PFSK-1 (cell line): ENCODE data around the gene ANKUB1.

DNA sequence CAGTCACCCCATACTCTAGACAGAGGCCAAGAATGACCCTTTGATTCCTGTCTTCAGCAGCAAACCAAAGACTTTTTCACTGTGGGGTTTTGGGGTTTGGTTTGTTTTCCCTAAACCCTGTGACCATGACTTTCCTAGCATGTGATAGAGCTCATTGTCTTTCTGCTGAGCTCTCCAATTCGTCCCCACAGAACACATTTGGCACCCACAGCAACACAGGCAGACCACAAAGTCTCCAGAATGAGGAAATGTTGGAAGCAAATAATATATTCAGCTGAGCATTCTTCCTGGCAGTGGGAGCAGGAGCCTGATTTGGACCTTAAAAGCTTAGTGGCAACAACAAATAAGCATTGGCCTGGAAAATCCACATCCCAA lies 36.8 kb upstream of the CPB1 start:
- RRBS, result no CpG with 5 or more reads among the region's 1 CpG

- RRBS, result no CpG with 5 or more reads among the region's 1 CpG
Observed at GRCh38 chr3:148951551-148951883, 39.8 kb upstream of the GYG1 start.

DNA sequence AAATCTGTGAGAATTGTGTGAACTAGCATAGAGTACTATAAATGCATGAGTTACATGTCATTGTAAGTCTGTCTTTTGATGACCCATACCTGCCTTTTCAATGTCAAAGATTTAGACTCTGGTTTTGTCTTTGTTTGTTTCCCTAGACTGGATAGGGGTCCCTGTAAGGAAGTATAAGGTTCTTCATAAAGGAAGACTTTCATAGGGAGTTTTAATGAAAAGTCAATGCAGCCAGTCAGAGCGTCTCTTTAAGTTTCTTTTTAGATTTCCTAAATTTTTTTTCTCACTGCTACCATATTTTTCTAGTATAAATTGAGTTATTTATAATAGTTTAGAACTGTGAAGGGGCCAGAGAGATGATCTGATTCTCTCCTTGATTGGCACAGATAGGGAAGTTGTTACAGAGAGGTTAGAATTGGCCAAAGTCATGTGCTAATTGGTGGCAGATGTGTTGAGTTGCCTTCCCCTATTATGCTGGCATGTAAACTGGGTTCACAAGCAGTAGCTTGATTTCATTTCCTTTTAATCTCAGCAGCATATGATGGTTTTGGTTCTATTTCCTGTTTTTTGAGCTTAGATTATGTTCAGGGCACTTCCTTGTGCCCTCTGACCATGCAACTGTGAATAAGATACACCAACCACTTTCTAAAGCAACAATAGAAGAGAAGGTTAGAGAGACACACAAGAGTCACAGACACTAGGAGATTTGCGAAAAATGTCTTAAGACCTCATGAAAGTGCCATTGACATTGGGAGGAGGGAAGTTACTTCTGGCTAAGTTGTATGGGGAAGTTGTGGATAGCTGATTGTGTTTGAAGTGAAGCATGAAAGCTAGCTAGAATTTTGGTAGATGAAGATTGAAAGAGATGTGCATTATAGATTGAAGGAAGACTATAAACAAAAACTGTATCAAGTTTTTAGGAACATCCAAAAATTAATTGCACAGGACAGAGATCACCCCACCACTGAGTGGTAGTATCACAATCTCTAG lies 16.5 kb downstream of the HPS3 start:
- RRBS, result no CpG with 5 or more reads among the region's 2 CpGs

GRCh38 chr3:149161943-149162447 lies 32.6 kb downstream of the HPS3 start:
- RRBS, result no CpG with 5 or more reads among the region's 2 CpGs

GRCh38 chr3:149197542-149198106 lies 24.0 kb downstream of the CP start:
- RRBS, result no CpG with 5 or more reads among the region's 8 CpGs

DNA sequence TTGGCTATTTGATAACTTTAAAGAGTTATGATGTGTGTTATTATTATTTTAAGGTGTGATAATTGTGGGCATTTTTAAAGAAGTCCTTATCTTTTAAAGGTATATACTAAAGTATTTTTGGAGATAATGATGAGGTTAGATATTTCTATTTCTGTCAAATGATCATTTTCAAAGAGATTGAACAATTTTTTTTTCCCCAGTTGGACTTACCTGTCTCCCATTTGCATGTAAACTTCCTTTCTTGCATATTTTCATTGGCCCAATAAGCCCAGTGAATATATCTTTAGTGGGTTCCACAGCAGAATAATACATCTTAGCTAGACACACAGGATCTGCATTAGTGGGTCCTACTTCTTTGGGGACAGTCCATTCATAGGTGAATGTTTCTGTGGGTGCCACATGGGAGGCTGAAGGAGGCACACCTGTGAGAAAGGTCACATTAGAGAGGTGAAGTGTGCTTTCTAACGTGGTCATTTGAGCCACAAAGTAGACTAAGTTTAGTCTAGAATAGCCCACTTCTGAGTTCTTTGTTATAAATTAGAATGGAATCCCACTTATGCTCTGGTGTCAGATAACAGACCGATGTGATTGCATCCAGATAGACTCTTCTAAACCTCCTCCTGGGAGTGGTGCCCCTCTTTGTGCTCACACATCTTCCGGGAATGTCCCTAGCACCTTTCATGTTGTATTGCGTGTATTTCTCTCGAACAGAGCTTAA lies 23.3 kb downstream of the CP start:
- RRBS, result 84% methylated on average over 2 of the region's 5 CpGs

GRCh38 chr3:149339784-149340257 lies 6.4 kb upstream of the TM4SF18 start:
- RRBS, result no CpG with 5 or more reads among the region's 5 CpGs

DNA sequence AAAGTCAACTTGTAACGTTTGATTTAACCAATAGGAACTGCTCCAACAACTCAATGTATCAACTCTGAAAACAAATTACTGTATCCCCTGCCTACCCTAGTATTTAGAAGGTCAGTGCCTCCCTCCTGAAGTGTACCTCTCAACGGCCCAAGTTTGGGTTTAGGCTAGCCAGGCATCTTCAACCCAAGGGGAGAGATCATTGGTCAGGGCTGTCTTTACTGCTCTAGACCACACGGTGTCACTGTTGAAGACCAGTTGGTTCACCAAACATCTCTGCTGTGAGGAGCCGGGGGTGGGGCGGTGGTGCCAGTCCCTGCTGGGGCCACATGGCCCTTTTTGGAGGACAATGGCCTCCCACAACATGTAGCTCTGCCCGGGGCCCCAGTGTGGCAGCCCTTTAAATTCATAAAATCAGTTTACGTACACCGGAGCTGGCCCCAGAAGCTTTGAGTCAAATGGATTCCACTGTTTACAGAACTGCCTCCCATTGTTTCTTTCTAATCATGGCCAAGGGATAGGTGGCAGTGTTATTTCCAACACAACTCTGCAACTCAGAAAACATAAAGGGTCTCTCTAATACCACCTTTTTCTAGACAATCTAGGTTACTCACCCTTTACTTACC lies 19.1 kb upstream of the TM4SF18 start:
- RRBS, result 43% methylated on average over 5 of the region's 8 CpGs

GRCh38 chr3:149370011-149370753 lies 7.3 kb downstream of the TM4SF1 start:
- RRBS, result no CpG with 5 or more reads among the region's 3 CpGs

GRCh38 chr3:149391857-149392219 lies 14.4 kb upstream of the TM4SF1 start:
- RRBS, result no CpG with 5 or more reads among the region's 5 CpGs

DNA sequence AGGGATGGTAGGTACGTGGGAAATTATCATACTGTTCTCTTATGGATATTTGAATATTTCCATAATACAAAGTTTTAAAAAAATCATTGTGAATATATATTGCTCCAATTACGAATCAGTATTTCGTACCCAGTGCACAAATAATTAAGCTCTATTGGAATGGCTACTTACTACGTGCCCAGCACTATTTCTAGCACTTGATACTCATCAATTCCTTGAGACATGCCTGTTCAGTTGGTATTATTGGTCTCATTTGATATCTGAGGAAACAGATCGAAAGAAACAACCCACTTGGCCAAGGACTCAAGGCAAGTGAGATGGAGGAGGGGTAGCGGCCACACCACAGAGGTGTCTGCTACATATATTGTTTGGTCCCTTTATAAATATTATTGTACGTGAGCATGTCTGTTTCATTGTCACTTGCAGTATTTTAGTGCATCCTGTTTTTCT lies 42.3 kb downstream of the WWTR1 start:
- RRBS, result no CpG with 5 or more reads among the region's 7 CpGs

DNA sequence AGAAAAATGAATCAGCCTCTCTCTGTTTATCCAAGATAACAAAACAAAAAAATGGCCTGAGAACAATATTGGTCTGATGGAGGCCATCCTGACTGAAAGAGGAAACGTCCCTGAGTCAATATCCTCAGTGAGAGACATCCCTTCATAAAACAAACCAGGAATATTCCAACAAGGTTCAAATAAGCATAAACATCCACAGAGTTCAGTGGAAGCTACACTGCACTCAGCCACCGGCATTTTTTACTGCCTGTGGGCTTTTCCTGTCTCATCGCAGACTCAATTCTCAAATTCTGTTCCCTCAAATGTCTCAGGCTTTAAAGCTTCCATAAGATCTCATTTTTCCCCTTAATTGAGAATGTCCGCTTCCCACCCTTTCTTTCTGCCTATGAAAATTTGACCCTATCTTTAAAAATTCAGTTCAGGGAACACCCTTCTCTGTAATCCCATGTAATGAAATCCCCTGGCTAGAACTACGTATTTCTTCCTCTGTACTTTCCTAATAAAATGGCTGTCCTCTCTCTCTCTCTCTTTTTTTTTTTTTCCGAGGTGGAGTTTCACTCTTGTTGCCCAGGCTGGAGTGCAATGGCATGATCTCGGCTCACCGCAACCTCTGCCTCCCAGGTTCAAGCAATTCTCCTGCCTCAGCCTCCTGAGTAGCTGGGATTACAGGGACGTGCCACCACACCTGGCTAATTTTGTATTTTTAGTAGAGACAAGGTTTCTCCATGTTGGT lies 41.7 kb downstream of the WWTR1 start:
- RRBS, result no CpG with 5 or more reads among the region's 9 CpGs

- RRBS, result no CpG with 5 or more reads among the region's 3 CpGs
Observed at GRCh38 chr3:149792385-149792844, at the start of gene ANKUB1. ANKUB1 (minus strand) TSS chr3:149792554.

- RRBS, result no CpG with 5 or more reads among the region's 5 CpGs
Observed at GRCh38 chr3:149860156-149861220, 47.5 kb downstream of the RNF13 start.

GRCh38 chr3:150216027-150216490 lies 192.0 kb upstream of the TSC22D2 start:
- RRBS, result no CpG with 5 or more reads among the region's 3 CpGs

GRCh38 chr3:150225859-150226543 lies 182.1 kb upstream of the TSC22D2 start:
- RRBS, result no CpG with 5 or more reads among the region's 11 CpGs

- RRBS, result no CpG with 5 or more reads among the region's 2 CpGs
Observed at GRCh38 chr3:150278594-150278989, 129.5 kb upstream of the TSC22D2 start.

DNA sequence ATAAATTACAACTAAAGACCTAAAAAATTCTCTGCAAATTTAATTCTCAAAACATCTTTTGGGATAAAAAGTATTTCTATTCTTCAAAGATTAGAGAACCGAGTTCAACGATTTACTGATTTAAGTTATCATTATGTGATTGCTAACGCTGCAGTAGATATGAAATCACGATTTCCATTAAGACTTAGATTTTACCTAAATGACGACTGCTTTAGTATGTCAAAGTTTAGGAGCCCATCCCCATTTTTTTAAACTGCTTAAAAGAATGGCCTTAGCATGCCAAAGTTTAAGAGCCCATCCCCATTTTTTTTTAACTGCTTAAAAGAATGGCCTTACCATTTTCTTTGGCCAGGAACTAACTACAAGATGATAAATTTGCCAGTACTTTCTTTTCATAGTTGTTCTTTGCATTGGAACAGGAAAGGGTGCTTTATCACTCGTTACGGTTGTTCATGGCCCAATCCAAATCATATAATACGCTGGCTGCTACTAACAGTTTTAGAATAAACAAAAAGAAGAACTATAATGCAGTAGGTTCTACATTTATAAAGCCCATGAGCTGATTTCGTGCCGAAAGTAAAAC lies 1.0 kb upstream of the TSC22D2 start:
- RRBS, result no CpG with 5 or more reads among the region's 10 CpGs

DNA sequence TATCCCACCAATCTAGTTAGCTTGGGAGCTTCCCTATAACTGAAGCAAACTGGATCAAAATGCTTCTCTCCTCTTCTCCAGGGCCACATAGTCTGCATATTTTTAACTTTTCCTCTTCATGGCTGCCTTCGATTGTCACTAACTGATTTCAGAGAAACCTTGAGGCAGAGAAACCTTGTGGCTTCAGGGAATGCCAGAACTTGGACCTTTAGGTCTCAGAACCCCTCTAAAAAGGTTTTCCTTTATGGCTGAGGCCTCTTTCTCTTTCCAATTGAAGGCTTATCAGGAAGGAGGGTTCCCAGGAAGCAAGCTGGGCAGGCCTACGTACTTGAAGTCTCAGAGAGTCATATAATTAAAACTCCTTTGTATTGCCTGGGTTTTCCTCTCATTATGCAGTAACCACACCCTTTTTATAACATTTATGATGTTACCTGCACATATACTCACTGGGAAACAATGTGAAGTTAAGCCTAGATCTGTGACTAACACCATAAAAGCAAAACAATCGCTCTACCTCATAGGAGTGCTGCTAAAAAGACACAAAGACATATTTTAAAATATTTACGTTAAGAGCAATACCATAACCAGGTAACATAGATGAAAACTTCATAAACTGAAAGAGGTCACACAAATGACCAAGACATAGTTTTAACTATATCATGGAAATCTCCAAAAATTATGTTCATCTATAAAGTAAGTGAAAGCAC lies 27.3 kb downstream of the SERP1 start:
- RRBS, result no CpG with 5 or more reads among the region's 4 CpGs

GRCh38 chr3:150520409-150520819 lies 25.9 kb downstream of the SERP1 start:
- RRBS, result 54% methylated on average over 5 of the region's 24 CpGs